Body of pancreas (tissue), 2 donors: ENCODE measurements around a stretch of chr2.

DNA sequence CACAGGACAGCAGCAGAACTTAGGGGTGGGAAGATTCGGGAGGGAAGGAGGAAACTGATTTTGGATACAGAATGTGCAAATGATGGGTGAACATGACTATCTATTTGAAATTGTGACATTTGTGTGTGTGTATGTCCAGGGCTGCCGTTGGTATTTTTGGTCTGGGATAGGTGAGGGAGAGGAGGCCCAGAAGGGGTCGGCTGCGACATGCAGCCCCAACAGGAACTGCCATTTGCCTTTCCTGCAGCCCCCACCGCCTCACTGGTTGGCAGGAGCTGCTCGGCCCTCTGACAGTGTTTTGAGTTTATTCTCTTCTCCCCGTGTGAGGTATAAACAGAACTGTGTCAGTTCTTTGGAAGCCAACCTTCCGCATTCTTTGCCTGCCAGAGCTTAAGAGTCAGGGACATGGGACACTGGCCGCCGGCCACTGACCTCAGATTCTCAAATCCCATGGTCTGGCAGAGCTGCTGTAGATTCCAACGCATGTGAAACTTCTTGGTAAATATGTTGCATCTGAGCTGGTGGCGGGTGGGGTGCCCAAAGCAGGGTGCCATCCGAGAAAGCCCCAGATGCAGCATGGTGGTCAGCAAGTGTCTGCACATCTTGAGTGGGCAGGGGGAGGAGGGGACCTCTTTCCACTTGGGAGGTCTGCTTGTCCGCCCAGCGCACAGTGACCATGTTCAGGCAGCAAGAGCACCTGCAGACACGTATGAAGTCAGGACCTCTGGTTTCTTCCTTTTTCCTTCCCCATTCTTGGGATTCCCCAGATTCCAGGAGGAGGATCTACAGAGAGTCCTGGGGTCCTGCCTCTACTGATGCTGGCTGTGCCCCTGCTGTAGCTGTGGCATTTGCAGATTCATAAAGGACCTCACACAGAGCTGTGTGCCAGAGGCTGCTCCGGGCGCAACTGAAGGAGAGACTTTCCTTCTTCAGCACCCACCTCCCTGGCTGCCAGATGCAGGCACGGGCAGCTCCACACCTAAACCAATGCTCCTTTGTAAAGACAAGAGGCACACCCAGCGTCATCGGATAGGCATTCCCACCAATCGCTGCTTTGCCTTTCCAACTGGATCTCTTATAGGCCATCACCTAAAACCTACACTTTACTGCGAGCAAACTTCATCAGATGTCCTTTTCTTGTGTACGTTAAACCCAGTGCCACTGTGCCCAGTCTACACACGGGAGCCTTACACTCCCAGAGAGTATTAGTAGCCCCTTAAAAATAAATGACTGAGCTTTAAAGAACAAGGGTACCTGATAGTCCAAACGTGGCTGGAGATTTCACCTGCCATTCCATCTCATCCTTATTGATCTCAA is 23.7 kb downstream of the ASB18 start:
- PRO-cap = bidirectional peak, plus-strand start at position 436 of the sequence, minus-strand start at position 263 of the sequence; unidirectional peak, plus-strand start at position 888 of the sequence
- RAMPAGE, long total RNA, 2 experiments = no peak in any of the 2 experiments

DNA sequence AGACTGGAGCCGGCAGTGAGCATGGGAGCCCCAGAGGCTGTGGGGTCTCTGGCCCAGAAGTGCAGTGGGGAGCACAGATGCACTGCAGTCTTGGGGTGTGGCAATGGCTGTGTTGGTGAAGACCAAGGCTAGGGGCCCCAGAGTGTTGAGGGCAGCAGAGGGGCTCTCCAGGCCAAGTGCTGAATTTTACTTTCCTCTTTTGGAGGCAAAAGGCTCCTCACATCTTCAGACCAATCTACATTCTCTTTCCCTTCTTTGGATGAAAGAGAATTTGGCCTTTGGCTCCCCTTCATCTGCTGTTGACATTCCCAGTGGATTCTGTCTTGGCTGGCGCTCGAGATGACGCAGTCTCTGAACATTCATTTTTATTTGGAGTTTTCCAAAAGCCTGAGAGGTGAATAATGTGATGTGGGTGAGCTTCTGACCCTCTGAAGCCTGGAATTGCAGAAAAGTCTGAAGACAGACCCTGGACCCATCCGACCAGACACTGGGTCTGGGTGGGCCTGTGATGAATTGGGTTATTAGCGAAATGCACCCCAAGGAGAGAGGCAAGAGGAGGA is 70.2 kb upstream of the ASB18 start:
- PRO-cap = no peak
- RAMPAGE, long total RNA, 2 experiments = no peak in any of the 2 experiments

DNA sequence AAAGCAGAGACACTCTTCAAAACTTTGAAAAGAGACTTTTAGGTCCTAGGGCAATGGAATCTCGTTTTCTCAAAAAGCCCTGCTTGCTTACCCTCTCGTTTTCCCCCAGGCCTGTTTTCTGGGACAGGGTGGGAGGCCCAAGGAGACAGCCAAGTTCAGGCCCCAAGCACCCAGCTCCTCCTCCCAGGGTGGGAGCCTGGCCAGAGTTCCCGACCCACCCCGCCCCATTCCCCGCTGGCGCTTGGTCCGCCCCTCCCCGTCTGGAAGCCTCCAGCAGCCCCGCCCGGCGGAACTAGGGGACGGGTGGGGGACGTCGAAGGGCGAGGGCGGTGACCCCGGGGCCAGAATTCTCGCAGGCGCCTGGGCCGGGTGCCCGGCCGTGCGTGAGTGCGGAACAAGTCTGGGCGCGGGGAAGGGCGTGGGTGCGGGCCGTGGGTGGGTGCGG is 2.1 kb upstream of the ACKR3 start:
- PRO-cap = bidirectional peak, plus-strand start at position 344 of the sequence, minus-strand start at position 113 of the sequence
- RAMPAGE, long total RNA, 2 experiments = start-site peak on the plus strand in 2 of 2 experiments, centred at positions 287 to 297 of the sequence, 13 to 14 reads per replicate

DNA sequence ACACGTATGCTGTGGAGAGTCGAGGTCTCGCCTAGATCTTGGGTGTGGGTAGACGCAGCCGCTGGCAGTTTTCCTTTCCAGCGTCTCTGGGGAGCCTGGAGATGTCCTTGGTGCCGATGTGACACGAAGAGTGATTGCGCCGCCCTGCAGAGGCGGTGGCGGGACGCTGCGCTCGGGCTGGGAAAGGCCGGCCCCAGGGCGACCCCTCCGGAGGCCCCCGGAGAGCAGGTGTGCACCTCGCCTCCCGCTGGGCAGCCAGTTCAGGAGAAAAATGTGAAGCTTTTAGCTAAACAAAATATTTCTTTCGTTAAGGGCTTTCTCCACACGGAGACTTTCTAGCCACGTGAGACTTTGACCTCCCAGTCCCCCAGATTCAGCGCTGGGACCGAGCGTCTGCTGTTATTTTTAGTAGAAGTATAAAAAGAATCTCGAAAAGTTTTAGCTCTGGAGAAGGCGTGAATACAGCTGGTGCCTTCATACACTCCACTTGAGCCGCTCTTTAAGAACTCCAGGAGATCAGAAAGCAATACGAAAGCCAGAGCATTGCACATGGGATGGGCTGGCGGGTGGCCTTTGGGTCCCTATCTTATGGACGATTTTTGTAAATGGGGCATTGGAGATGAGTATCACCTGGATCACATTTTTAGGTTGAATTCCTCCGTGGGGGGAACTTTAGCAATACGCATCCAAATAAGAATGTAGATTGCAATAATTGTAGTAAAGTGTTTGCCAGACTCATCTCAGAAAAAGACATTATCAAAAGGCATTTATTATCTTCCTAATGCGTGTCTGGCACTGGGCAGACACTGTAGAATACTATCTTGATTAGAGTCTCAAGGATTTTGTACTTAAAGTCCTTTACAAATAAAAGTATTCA is 1.0 kb upstream of the ACKR3 start:
- PRO-cap = bidirectional peak, plus-strand start at position 149 of the sequence, minus-strand start at position 88 of the sequence; bidirectional peak, plus-strand start at position 447 of the sequence, minus-strand start at position 253 of the sequence
- RAMPAGE, long total RNA, 2 experiments = no peak in any of the 2 experiments

DNA sequence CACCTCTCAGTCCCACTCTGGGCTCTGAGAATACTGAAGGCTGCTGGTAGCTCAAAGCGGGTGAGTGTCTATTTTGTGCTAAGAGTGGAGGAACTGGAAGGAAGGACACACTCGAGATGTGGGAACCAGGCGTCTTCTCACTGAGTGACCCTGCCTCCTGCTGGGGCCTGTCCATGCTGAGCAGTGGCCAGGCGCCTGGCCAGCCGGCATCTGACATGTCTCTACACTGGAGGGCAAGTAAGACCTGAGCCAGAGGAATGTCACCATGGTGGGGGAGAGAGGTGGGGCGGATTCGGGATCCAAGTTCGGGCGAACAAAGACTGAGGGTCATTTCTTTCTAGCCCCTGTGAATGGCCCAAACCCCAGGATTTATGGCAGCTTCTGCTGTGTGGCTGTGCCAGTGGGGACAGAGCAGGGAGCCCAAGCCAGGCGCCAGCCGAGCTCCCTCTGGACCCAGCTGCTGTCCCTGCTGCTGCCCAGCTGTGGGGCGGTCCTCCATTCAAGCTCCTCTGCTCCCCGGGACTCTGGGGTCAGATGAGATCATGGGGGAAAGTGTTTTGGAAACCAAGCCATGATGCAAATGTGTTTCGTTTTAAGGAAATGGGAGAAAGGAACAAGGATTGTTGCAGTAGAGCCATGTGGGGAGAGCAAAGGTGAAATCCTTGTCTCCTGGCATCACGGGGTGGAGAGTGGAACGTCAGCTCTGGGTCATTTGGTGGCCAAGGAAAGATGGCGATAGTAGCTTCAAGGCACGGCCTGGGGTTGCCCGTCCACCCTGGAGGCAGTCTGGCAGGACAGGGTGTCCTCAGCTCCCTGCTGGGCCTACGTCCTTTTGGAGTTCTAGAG is 8.0 kb downstream of the ACKR3 start:
- PRO-cap = no peak
- RAMPAGE, long total RNA, 2 experiments = no peak in any of the 2 experiments

- PRO-cap = no peak
- RAMPAGE, long total RNA, 2 experiments = no peak in any of the 2 experiments
Measured at GRCh38 chr2:236661017-236662201, 91.8 kb downstream of the ACKR3 start.

DNA sequence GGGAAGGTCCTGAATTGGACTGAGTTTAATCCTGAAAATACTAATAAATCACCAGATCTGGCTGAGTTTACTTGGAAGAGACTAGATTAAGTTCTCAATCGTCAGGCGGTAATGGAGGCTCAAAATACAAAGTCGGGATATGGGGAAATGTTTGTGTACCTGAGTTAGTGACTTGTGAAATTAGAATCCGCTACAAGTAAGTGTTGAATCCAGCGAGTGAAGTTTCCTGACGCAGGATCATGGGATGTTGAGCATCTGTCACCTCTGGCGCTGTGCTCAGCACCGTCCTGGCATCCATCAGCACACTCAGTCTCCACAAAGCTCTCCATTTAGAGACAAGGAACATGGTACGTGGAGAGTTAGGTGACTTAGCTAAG is 251.1 kb downstream of the ACKR3 start:
- PRO-cap = no peak
- RAMPAGE, long total RNA, 2 experiments = no peak in any of the 2 experiments

GRCh38 chr2:236955512-236955849 is 130.2 kb upstream of the COPS8 start:
- PRO-cap = no peak
- RAMPAGE, long total RNA, 2 experiments = no peak in any of the 2 experiments

GRCh38 chr2:236969268-236969712 is 116.4 kb upstream of the COPS8 start:
- PRO-cap = no peak
- RAMPAGE, long total RNA, 2 experiments = no peak in any of the 2 experiments

DNA sequence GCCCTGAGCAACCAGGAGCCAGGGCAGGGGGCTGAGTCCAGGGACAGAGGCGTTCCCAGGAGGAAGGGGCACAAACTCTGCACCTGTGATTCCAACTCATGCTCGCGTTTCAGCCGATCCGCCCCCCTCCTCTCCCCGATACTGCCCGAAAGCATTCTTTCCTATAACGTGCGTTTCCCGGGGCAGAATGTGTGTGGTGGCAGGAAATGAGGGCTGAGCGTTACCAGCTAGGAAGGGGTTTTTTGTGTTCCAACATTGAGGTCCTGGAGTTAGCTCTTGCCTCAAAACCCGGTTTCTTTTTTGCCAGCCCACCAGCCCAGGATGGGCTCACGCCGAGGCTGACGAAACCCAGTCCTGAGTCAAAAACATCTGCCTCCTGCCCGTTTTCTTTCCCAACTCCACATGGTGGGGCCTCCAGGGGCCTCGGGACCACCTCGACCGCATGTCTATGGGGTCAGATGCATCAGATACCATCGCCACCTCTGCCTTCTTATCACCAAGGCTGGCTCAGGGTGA is 113.8 kb upstream of the COPS8 start:
- PRO-cap = no peak
- RAMPAGE, long total RNA, 2 experiments = no peak in any of the 2 experiments

GRCh38 chr2:237059200-237059928 is 26.3 kb upstream of the COPS8 start:
- PRO-cap = no peak
- RAMPAGE, long total RNA, 2 experiments = no peak in any of the 2 experiments

GRCh38 chr2:237081573-237082067 is 4.1 kb upstream of the COPS8 start:
- PRO-cap = no peak
- RAMPAGE, long total RNA, 2 experiments = no peak in any of the 2 experiments

DNA sequence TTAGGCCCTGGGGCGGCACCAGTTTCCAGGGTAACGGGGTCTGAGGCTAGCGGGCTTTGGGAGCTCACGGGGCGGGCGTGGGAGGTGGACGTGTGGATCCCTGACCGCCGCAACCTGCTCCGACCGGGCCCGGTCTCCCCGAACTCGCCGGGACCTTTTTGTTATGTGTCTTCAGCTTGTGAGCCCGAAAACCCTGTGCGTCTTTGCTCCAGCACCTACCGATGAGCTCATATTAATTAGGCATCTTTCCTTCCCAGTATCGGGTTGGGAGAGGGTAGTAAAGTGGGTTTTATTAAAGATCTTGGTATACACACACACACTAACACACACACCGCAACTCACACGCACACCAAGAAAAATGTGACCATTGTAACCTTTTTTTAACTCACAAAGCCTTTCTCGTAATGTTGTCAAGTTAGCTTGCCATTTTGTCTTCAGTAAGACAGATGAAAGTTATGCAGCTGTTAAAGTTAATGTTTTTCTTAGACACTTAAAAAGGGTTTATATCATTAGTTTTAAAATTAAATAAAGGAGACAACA is 465 bp downstream of the COPS8 start:
- PRO-cap = no peak
- RAMPAGE, long total RNA, 2 experiments = no peak in any of the 2 experiments

GRCh38 chr2:237091495-237092402 is 6.1 kb downstream of the COPS8 start:
- PRO-cap = no peak
- RAMPAGE, long total RNA, 2 experiments = no peak in any of the 2 experiments

- PRO-cap = no peak
- RAMPAGE, long total RNA, 2 experiments = no peak in any of the 2 experiments
Measured at GRCh38 chr2:237100746-237101489, 15.2 kb downstream of the COPS8 start.

GRCh38 chr2:237257463-237257958 is 156.5 kb downstream of the COL6A3 start:
- PRO-cap = no peak
- RAMPAGE, long total RNA, 2 experiments = no peak in any of the 2 experiments

DNA sequence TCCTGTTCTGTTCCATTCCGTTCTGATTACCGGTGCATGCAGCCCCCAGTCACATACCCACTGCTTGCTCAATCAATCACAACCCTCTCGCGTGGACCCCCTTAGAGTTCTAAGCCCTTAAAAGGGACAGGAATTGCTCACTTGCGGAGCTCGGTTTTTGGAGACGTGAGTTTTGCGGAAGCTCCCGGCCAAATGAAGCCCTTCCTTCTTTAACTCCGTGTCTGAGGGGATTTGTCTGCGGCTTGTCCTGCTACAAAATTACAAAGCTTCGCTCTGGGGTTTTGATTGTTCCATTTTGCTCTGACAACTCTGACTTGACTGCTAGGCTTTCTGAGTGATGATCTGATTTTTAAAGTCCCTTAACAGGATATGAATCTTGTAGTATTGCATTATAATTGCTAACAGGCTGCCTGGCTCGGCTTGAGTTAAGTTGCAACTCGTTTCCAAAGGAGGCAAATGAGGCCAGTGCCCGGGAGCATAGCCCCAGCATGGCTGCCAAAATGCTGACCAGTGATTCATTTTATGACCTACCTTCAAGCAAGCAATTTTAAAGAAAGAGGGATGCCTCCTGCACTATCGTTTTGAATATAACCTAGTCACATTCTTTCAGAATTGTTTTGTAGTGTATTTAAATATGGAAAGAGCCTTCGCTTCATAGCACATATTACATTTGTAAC is 135.5 kb downstream of the COL6A3 start:
- PRO-cap = no peak
- RAMPAGE, long total RNA, 2 experiments = no peak in any of the 2 experiments

GRCh38 chr2:237351057-237351617 is 62.8 kb downstream of the COL6A3 start:
- PRO-cap = no peak
- RAMPAGE, long total RNA, 2 experiments = no peak in any of the 2 experiments

GRCh38 chr2:237372165-237372539 is 41.8 kb downstream of the COL6A3 start:
- PRO-cap = no peak
- RAMPAGE, long total RNA, 2 experiments = no peak in any of the 2 experiments

DNA sequence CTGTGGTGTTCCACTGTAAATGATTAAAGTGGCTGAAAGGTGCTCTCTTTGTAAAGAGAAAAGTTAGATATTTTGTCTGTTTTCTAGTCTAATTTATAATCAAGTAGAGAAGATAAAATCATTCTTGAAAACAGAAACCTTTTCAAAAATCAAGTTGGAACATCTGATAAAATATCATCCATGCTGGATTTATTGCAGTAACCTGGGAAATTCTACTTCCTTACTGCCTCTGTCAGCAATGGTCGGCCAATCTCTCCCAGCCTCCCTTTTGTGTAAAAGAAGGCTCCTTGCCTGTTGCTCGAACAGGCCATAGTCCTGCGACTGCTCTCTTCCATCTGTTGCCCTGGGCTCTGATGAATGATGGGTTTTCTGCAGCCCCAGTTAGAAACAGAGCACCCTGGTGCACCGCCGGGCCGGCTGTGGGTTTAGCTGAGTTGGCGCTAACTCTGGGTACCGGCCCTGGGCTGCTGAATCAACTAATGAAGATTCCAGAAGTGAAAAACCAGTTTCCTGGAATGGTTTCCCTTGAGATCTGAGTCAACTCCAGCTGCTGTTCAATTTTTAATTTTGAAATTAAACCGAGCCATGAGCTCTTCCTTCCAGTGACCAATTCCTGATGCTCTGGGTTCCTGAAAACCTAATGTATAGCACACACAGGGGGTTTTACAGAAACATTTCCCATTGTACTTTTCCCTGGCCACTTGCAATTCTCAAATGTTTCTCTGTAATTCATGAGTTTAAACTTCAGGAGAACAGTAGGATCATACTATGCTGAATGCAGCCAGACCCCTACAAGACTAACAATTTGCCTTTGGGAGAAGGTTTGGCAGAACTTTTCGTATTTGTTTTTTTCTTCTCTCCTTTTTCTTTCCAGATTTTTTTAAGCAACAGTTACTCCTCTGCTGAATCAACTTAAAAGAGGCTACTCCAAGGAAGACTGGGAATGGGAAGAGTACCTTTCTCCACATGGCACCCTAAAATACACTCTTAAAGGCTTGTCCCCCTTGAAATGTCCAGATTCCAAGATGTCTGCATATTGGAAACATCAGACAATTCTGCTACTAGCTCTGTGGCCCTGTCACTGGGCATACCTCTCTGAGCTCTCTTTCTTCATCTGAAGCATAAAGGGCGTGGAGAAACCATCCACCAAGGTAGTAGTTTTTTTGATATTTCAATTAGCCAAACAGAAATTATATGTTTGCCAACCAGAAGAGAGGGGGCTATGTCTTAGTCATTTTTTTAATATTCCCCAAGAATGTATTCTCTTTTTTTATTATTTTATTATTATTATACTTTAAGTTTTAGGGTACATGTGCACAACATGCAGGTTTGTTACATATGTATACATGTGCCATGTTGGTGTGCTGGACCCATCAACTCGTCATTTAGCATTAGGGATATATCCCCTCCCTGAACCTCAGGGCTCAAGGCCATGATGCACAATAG is 5.4 kb downstream of the COL6A3 start:
- PRO-cap = no peak
- RAMPAGE, long total RNA, 2 experiments = no peak in any of the 2 experiments